Left colon (tissue), 1 donor: ENCODE data around the gene RBM38.

- PRO-cap = no peak
Measured at GRCh38 chr20:57168030-57168876, 98.2 kb downstream of the BMP7 start.

DNA sequence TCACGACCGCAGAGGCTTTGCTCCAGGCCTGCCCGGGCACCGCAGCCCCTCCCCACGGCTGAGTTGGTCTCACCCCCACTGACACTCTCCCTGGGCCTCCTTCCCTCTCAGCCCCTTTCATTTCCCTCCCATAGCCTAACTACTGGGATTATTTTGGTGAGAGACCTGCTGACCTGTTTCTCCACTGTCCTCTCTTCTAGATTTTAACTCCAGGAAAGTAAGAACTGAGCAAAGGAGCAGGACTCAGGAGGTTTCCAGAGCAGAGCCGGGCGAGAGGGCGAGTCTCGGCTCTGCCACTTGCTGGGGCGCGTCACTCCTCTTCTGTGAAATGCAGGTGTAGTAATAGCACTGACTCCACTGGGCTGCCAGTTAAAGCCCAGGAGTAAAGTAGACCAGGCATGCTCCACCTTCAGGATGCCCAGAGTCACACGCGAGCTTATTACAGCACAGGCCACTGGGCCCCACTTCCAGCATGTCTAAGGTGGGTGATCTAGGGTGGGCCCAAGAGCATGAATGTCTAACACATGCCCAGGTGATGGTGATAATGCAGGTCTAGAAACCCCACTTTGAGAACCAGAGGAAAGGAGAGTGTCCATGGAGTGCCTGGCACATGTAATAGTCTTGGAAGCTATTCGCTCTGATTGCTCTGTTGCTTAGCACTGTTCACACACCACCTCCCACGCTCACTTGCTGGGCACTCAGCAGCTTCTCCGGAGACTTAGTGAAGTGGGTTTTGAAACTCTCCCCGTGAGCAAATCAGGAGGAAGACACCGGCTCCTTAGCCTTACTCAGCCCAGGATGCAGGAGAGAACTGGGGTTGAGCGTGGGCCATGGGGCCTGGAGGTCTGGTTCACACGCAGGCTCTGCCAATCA lies 22.5 kb downstream of the BMP7 start:
- PRO-cap = no peak

- PRO-cap = no peak
Measured at GRCh38 chr20:57250447-57251334, 15.8 kb downstream of the BMP7 start.

GRCh38 chr20:57391047-57391598 lies at the start of gene RBM38:
RBM38 (plus strand) TSS chr20:57391396.
- PRO-cap = bidirectional peak, plus-strand start at chr20:57391398, minus-strand start at chr20:57391220

DNA sequence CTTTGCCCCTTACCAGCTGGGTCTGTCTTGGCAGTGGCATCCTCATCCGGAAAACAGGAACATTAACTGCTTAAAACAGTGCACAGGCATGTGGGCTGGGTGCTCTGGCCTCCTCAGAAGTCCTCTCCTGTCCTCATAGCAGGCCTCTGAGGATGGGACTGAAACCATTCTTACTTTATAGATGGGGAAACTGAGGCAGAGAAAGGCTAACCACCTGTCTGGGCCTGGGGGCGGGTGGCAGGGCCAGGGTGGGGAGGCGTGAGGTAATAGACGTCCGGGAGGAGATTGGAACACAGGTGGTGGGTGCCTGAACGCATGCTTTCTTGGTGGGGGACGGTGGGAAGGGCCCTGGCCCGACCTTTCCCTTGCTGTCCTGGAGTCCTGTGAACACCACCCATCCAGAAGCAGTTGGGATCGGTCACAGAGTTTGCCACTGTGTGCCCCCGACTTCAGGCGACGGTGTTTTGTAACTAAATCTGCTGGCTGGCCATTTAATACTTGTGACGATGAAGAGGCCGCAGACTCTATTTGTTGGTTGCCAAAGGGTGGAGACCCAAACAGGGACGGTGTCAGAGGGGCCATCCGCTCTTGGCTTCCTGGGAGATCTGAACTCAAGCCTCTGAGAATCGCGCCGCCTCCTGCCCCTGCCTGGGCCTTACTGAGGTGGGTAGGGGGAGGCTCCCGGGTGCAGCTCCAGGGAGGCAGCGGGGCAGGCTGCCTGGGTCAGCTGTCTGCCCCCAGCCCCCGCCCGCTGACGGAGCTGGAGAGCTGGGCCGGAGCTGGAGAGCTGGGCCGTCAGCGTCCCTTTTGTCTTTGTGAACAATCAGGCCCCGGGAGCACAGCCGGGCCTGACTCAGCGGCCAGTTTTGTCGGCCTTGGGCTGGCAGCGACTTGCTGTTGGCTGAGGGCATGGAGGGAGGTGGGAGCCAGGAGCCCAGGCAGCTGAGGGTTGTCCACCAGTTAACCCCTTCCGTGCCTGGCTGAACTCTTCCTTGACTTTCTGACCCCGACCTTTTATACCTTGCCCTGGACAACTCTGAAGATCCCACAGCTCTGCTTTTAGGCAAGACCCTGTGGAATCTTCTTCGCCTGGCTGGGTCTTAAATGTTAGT lies 4.2 kb downstream of the RBM38 start:
- PRO-cap = no peak

DNA sequence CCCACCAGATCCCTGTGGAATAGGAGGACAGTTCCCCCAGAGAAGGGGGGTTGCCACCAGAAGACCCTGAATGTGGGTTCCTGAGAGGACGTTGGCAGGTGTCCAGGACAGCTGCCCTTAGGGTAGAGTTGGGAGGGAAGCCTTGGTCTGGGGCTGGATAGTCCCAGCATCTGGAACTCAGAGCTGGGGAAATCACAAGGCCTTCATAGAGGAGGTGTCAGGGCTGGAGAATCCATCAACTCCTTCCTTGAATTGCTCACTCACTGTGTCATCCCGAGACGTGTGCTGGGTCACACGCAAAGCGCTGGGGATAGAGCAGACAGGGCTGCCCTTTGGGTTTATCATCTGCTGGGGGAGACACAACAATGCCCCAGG lies 18.4 kb downstream of the RBM38 start:
- PRO-cap = no peak

- PRO-cap = unidirectional peak, plus-strand start at chr20:57410419
Measured at GRCh38 chr20:57410022-57410877, 19.1 kb downstream of the RBM38 start.

- PRO-cap = no peak
Measured at GRCh38 chr20:57475955-57476456, 48.9 kb downstream of the CTCFL start.

DNA sequence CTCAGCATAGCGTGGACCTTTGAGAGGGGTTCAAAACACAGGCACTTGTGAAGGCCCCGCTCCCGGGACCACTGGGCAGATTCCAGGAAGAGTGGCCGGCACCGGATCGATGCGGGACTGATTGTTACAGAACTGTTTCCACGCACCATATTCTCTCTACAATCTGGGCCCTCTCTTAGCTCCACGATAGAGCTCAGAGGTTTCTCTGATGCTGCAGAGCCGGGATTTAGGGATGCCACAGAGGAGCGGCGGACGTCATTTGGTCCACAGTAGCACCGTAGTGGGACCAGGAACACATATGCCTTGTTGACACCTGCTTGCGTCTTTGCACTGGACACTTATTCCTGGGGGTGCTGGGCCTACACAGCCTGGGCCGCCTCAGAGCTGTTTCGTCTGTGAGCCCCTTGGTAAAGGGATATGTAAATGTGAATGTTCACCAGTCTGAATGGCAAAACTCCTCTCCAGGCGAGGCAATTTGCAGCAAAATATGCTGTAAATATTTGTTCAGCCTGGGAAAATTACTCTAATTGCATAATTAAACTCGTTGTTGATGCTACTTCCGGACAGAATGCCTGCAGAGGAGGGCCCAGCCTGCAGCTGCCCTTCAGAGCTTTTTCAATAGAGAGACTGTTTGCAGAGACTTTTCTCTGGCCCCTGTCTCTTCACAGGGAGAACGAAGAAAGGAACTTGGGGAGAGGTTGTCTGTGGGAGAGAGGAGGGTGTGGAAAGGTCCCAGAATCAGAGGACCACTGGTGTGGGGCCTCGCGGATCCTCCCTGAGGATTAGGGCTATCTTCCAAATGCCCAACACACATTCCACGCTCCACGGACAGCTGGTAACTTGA lies 9.4 kb downstream of the PCK1 start:
- PRO-cap = no peak

DNA sequence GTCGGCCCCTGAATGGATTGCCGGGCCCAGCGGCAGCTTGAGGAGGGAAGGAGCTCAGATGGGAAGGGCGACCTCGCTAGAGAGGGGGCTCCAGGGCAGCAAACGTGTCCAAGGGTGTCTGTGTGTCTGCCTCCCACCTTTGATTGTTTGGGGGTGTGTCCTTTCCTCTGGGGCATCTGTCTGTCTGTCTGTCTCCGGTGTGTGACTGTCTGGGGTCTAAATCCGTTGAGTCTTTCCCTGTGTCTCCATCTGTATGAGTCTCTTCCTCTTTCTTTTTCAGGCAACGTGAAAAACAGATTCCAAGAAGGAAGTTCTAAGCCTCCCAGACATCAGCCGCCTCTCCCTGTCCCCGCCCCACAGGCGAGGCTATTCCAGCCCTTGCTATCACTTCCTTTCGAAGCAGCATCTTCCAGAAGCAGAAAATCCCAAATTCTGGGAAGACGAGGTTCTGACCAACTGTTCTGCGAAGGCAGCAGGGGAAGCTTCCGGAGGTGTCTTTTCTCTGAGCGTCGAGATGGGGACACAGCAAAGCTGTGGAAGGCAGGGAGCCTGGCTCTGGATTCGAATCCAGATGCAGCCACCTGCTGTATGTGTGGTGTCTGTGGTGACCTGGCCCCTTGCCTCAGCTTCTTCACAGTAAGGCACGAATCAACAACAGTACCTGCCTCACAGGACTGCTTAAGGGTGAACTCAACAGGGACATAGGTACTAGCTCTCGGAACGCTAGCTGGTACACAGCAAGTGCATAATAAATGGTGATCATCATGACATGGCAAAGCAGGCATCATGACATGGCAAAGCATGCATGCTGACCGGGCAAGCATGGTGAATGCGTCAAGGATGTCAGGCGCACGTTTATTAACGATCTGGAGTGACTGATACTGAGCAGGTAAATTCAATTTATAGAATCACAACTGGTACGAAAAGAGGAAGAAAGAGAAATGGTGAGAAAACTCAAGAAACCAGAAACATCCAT lies 33.9 kb downstream of the PMEPA1 start:
- PRO-cap = unidirectional peak, minus-strand start at position 249 of the sequence

DNA sequence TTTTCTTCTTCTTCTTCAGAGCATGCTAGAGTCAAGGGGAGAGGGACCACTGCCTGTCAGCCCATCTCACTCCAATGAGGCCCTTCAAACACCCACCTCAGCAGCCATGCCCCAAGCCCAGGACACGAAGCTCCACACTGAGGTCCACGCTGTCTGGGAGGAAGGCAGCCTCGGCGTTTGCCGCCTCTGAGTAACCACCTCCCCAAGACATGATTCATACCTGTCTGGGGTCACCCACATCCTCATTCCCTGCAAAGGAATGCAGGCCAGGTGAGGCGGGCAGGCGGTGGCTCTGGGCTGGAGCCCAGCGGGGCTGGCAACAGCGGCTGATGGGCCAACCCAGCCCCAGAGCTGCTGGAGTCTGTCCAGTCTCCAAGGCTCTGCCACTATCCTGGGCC lies 14.9 kb downstream of the PMEPA1 start:
- PRO-cap = no peak

DNA sequence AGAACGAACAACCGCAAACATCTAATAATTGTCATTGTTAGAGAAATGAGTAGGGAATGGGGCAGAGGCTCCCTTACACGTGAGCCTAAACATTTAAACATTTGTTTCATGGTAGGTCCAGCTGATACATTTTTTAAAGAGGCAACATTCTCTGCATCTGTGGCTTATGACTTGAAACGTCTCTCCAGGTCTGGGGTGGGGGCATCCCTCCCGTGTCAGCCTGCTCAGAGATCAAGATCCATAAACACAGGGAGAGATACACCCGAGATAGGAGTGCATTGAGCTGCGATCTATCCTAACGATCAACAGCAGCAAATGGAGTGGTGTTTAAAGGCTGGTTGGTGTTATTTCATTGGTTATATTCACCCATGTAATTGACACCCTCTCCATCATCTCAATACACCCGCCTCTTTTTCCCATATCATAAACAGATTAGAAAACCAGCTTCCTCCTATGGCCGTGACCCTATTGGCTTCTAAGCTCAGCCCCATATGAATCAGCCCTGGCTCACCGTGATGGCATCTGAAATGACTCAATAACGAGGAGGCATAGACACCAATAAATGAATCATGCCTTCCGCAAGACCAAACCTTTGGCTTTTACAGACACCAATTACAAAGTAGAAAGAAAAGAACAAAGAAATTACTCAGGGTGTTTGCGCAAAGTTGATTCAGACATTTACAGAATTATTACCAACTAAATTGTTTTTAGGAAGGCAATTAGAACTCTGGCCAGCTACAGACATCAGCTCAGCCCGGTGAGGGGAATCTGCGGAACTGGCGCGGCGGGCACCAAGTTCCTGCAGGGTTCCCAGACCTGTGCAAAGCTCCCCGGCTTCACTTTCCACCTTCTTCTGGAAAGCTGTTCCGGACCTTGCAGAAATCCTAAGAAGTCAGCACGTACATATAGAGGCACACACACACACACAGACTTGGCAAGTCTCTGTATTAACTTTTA lies 11.6 kb downstream of the PMEPA1 start:
- PRO-cap = unidirectional peak, minus-strand start at position 297 of the sequence

GRCh38 chr20:57707120-57707607 lies 2.7 kb downstream of the PMEPA1 start:
- PRO-cap = no peak

- PRO-cap = bidirectional peak, plus-strand start at chr20:57711518, minus-strand start at chr20:57711407
Measured at GRCh38 chr20:57710871-57711625, 1.2 kb upstream of the PMEPA1 start.

- PRO-cap = no peak
Measured at GRCh38 chr20:57768581-57769042, 58.8 kb upstream of the PMEPA1 start.

GRCh38 chr20:57950752-57950951 lies 200.1 kb upstream of the C20orf85 start:
- PRO-cap = no peak

GRCh38 chr20:57999254-58000109 lies 151.2 kb upstream of the C20orf85 start:
- PRO-cap = bidirectional peak, plus-strand start at chr20:57999898, minus-strand start at chr20:57999633

GRCh38 chr20:58269037-58269482 lies 40.5 kb upstream of the RAB22A start:
- PRO-cap = no peak

DNA sequence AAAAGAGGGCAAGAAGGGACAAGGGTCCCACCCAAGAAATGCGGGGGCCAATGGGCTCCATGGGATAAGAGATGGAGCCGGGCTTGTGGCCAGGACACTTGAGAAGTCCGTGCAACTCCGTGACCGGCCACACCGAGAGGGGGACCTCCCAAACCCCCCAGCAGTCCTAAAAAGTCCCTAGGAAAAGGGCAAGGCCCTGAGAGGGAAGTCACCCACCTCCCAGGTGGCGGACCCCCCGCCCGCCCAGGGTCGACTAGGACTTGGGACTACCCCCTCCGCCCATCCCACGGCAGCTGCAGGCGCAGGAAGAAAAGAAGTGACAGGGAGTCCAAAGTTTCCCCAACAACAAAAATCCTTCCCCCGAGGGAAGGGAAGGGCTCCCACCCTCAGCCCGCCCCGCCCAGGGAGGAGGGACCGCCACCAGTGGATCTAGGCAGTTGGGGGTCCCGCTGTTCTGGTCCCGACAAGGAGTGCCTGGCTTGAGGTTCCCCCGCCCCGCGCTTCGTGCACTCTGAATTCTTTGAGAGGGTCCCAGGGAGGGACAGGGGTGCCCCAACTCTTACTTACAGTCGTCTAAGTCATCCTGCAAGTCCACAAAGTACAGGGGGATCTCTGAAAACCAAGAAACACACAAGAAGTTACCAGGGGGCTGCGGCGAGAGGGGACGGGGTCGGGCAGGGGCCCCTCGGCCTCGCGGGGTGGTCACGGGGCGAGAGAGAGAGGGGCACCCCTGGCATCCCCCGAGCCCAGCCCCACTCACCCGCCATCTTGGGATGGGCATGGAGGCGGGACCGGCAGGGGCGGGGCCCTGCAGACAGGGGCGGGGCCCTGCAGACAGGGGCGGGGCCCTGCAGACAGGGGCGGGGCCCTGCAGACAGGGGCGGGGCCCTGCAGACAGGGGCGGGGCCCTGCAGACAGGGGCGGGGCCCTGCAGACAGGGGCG lies 585 bp upstream of the RAB22A start:
- PRO-cap = bidirectional peak, plus-strand start outside the sequence, minus-strand start at position 770 of the sequence

DNA sequence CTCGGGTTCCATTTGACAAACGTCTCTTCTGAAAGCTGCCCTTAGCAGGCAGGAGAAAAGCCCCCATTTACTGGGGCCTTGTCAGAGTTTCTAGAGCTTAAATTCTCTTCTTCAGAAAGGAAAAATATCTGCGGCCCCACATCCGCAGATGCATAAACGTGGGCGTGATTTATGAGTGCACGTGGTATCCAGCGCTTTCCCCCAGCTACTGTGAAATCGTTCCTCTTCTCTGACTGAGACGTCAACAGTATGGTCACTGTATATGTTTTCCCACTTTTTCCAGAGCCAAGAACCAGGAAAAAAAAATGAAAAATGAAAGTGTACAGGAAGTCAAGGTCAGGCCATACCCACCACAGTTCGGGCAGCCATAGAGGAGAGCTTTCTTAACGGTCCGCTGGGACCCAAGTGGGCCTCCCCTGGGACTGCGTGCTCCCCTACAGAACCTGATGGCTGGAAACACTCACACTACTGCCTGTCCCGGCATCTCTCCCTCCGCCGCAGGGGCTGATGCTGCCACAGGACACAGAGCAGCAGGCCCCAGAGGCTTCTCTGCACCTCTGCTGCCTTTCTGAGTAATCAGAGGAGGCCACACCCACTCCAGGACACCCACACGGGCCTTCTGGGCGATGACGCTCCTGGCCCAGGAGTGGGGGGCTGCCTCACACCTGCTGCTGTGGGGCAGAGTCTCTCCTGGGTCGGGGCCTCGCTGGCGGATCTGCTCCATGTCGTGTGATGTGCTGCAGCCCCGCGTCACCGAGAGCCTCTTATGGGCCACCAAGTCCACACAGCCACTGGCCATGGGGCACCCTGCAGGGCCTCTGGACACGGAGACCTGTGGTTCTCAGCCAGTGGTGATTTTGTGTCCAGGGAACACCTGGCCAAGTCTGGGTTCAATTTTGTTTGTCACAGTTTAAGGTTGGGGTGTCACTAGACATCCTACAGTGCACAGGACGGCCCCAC lies 16.4 kb upstream of the STX16 start:
- PRO-cap = no peak